Foreskin fibroblast (primary cell): ENCODE measurements around the genes PLOD3 and CLDN15.

DNA sequence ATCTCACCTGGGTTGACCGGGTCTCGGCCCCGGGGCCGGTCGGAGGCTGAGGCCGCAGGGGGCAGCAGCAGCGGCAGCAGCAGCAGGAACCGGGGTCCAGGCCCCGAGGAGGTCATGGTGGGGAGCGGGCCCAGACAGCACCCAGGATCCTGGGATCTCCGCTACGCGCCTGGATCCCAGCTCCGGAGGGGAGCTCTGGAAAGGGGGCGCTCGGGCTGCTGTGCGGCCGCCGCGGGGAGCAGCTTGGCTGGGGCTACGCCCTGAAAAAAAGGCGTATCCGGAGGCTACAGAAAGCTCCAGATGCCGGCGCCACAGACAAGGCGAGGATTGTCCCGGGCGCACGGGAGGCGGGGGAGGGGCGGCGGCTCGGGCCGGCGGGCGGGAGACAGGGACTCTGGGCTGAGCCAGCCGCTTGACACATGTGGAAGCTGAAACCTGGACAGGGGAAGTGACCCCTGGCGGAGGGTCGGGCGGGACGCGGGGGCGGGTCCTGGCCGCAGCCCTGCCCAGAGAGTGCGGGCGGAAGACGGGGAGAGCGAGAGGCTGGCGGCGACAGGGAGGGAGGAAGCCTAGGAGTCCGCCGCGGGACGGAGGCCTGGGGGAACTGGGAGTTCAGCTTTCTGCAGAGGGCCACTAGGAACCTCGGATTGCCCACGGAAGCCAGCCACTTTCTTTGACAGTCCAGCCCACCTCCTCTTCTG is at the start of gene PLOD3:
PLOD3 (minus strand) TSS at position 423 of the 701 bp plus-strand sequence.
- RRBS = 1% methylated on average over 22 of the region's 56 CpGs

DNA sequence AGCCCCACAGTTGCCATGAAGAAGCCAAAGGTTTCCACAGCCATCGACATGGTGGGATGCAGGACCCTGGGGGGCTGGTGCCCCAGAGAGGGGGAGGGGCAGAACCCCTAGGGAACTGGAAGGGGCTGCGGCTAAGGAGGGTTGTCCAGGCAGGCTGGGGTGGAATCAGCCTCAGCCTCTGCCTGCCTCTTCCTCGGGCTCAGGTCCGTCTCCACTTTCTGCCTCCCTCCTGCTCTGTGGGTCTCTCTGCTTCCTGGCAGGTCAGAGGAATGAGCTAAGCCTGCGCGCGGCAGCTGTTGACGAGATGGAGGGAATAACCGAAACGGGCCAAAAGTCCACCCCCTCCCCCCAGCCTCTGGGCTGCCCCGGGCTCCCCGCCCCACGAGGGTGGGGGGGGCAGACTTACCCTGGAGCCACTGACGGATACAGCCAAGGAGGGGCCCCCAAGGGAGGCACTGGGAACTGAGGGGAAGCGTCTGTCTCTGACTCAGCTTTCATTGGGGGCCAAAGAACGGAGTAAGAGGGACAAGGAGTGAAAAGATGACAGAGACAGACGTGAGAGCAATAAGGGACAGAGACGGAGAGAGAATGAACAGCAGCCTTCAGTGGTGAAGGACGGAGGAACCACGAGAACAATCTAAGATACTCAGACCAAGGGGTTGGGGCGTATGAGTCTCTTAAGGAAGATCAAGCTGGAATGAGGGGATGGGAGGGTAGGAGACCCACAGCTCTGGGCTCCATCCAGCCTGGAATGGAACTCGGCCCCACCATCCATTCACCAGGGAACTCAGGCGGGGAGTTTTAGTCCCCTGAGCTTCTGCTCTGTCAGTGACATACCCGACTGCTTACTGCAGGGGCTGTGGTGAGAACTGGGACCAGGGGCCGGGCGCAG is at the start of gene CLDN15:
CLDN15 (minus strand) TSS at position 271 of the 892 bp plus-strand sequence.
- RRBS = no CpG with 5 or more reads among the region's 26 CpGs

DNA sequence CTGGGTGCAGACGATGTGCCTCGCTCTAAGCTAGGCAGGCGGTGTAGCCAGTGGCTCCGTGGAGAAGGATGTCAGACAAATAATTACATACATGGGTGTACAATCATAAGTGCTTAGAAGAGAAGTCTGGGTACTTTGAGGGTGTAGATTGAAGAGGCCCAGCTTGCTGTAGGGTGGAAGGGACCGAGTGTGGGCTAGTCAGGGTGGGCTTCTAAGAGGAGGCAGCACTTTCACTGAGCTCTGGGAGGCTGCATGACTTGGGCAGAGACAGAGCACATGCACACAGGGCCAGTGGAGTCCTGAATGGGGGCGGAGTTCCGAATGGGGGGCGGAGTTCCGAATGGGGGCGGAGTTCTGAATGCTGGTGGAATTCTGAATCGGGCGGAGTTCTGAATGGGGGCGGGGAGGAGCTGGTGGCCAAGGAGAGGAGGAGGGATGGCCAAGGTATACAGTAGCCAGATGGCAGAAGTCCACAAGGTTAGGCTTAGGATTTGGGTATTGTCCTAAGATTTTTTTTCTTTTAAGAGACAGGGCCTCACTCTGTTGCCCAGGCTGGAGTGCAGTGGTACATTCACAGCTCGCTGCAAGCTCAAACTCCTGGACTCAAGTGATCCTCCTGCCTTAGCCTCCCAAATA is 74.5 kb downstream of the COL26A1 start:
- RRBS = no CpG with 5 or more reads among the region's 14 CpGs

GRCh38 chr7:101535386-101535996 is 93.6 kb downstream of the MYL10 start:
- RRBS = 12% methylated on average over 2 of the region's 11 CpGs

DNA sequence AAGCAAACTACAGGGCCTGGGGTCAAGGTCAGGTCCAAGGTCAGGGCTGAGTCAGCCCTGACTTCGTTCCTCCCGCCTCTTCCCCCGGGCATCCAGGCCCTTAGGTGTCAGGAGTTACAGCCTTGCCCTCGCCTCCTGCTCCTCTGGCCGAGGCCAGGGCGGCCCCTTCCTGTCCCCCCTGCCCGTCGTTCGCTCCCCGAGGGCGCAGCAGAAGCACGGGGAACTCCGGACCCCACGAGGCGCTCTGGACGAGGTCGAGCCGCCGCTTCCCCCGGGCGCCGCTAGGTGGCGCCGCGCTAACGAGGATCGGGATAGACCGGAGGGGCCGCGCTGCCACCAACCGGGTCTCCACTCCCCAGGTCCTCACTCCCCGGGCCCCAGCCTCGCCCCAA is 59.1 kb upstream of the MYL10 start:
- RRBS = 1% methylated on average over 18 of the region's 33 CpGs

GRCh38 chr7:101689919-101690496 is 60.9 kb upstream of the MYL10 start:
- RRBS = no CpG with 5 or more reads among the region's 11 CpGs

DNA sequence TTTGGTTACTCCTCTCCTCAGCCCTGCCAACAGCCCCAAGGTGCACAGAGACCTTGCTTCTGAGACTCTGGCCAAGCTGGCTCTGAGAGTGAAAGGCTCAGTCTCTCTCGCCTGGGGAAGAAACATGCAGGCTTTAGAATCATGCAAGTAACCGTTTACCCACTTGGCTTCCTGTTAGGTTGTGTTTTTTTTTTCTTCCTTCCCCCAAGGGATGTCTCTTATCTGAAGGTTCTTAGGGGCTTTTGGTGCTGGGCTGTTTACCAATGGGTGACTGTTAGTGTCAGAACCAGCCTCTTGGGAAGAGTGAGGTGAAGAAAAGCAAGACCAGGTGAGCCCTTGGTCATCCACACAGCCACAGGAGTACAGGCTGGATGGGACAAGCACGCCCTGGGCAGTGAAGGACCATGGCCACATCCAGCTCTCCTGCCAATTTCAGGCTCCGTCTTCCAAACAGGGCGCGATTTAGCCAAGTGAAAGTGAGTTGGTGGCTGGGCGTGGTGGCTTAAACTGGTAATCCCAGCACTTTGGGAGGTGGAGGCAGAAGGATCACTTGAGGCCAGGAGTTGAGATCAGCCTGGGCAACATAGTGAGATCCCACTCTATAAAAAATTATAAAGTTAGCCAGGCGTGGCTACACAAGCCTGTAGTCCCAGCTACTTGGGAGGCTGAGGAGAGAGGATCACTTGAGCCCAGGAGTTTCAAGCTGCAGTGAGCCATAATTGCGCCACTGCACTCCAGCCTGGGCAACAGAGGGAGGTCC is 76.3 kb upstream of the CUX1 start:
- RRBS = no CpG with 5 or more reads among the region's 9 CpGs

DNA sequence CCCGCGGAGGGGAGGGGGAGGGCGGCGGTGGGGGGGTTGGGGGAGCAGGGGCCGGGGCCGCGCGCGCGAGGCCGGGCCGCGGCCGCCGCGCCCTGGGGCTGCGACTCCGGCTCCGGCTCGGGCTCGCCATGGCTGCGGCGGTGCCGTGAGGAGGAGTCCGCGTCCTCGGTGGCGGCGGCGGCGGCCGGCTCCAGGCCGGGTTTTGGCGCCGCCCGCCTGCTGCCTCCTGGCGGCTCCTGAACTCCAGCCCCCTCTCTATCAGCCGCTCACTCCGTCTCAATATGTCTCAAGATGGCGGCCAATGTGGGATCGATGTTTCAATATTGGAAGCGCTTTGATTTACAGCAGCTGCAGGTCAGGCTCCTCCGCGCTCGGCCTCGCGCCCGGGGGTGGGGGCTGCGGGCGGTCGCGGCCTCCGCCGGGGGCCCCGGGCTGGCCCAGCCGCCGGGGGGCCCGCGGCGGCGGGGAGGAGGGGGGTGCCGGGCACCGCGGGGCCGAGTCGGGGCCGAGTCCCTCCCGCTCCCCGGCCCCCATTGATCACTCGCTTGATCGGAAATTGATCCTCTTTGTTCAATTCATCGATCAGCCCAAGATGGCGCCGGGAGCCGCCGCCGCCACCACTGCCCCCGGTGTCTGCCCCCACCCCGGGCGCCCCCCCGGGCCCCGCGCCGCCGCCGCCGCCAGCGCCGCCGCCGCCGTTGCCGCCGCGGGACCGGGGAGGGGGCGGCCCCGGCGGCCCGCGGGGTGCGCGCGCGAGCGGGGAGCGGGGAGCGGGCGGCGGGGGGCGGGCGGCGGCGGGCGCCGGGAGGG is 1.5 kb upstream of the CUX1 start:
- RRBS = 2% methylated on average over 59 of the region's 116 CpGs

GRCh38 chr7:101865004-101865936 is 47.8 kb downstream of the CUX1 start:
- RRBS = no CpG with 5 or more reads among the region's 26 CpGs

- RRBS = no CpG with 5 or more reads among the region's 20 CpGs
Measured at GRCh38 chr7:101868511-101869303, 51.3 kb downstream of the CUX1 start.

DNA sequence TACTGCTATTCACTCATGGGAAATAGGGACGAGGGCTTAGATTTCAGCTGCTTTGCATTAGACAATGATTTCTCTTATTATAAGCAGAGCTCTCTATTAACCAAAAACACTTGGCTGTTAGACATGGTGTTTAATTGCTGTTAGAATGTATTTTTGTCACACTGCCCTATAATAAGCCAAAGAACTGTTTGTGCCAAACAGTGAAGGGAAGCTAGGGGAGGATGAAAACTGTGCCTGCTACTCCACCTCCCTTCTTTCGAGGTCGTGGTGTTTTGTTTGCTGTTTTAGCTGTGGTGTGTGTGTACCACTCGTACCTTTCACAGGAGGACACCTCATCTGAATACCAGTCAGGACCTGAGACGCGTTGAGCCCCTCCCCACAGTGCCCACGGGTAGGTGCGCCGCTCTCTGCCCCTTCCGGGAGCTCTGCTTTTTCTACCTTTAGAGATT is 57.9 kb downstream of the CUX1 start:
- RRBS = no CpG with 5 or more reads among the region's 10 CpGs

GRCh38 chr7:101884878-101885569 is 67.6 kb downstream of the CUX1 start:
- RRBS = no CpG with 5 or more reads among the region's 11 CpGs

- RRBS = no CpG with 5 or more reads among the region's 25 CpGs
Measured at GRCh38 chr7:101899846-101900968, 82.8 kb downstream of the CUX1 start.

GRCh38 chr7:101935401-101935786 is 118.0 kb downstream of the CUX1 start:
- RRBS = no CpG with 5 or more reads among the region's 10 CpGs

- RRBS = no CpG with 5 or more reads among the region's 6 CpGs
Measured at GRCh38 chr7:101942820-101943077, 125.3 kb downstream of the CUX1 start.

- RRBS = no CpG with 5 or more reads among the region's 7 CpGs
Measured at GRCh38 chr7:101945325-101945743, 127.9 kb downstream of the CUX1 start.

DNA sequence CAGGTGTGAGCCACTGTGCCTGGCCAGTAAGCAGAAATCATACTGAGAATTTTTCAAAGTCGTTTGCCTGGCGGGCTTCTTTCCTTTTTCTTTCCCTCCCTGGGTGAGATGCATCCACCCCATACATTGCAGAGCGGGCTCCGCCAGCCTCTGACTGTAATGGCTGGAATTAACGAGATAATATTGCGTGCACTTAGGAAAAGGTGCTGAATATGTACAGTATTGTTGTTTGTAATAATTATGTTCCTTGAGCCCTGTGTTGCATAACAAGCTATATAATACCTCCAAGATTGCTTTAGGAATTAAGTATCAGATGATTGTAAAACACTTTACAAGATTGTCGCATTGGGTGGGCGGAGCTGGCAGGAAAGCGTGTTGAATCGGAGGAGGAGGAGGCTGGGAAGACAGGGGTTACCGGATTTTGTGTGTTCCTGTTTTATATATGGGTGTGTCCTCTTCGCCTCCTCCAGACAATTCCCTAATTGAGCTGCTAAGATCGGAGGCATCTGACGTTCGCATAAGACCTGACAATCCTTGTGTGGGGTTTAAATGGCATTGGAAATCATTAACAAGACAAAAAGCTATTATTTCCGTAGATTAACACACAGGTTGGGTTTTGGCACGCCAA is 193.1 kb upstream of the SH2B2 start:
- RRBS = no CpG with 5 or more reads among the region's 17 CpGs

DNA sequence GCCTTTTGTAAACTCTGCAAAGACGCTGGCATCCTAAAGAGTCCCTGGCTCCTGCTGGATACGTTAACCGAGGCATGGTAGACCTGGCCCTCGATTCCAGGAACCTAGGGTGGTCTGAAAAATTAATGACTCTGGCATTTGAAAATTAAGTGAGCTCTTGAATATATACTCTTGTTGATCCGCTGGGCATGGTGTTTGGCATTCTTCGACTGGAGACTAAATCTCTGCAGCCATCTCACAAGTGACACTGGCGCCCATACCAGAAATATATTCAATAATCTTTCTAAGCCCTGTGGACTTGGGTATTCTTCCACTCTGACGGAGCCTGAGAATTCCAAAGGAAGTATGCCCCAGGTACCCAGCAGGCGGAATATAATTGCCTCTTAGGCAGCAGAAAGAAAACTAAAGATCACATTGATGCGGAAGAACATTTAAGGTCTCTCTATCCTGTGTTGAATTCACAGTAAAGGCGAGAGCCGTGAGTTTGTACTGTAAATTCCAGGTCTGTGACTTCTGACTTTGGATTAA is 191.1 kb upstream of the SH2B2 start:
- RRBS = no CpG with 5 or more reads among the region's 12 CpGs

DNA sequence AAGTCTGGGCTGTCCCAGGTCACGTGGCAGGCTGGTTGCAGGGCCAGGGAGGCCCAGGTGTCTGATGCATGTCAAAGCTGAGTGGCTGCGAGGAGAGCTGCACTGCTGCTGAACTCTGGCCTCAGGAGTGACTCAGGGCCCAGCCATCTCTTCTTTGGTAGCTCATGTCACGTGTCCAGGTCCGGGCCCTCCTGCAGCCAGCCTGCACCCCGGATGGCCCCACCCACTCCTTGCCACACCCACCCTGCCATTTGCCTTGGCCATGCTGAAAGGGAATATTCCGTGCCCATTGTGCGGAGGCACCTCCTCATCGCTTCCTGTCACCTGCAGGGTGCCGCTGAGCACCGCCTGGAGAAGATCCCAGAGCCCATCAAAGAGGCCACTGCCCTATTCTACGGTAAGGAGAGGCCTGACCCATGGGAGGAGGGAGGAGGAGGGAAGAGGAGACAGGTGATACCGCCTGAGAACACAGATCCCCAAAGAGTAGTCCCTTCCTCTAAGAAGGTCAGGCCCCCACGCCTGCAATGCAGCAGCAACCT is 12.7 kb upstream of the SH2B2 start:
- RRBS = no CpG with 5 or more reads among the region's 13 CpGs

GRCh38 chr7:102321228-102321861 is 34.7 kb downstream of the SH2B2 start:
- RRBS = 30% methylated on average over 31 of the region's 73 CpGs